ENCODE measurements around a stretch of chr1.

DNA sequence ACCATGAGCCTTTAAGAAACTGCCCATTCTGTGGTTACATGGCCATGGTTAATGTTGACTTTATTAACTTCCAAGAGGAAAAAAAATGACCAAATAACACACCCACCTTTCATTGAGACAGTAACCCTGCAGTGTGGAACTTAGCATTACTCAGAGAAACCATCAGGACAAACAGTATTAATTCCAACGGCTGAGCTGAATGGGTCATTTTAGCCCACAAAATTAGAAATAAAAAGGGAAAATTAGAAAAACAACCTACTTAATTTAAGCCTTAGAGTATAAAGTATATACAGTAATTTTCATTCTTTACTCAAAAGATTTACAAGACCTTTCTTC, 84.8 kb upstream of the BCL10 start:
- PRO-cap, result no peak

- PRO-cap, result no peak
These were observed 47.0 kb downstream of the DDAH1 start for GRCh38 chr1:85417830-85418464.

GRCh38 chr1:85446650-85447411, 18.1 kb downstream of the DDAH1 start:
- PRO-cap, result no peak

DNA sequence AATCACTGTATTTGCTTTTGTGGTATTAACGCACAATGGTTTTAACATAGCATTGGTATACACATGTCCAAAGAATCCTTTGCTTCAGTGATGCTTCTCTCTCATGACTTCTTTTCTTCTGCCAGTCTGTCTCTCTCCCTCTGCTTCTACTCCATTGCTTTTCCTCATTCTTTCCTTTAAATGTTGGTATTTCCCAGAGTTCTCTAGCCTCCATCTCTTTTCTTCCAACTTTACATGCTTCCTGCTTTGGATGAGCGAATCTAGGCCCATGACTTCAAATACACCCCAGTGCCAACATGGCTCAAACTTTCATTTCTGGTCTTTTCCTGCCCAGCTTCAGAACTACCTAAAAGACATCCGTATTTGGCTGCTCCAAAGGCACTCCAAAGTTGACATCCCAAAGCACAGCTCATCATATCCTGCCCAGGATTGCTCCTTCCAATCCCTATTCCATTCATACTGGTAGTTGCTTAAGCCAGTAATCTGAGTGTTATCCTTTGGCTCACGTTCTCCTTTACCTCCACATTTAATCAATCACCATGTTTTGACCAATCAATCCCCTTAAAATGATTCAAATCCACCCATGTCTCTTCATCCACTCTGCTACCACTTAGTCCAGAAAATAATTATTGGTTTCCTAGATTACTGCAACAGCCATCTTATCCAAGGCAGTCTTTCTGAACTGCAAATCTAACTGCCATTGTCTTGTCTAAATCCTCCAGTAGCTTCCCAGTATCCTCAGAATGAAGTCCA, 8.8 kb upstream of the DDAH1 start:
- PRO-cap, result no peak

DNA sequence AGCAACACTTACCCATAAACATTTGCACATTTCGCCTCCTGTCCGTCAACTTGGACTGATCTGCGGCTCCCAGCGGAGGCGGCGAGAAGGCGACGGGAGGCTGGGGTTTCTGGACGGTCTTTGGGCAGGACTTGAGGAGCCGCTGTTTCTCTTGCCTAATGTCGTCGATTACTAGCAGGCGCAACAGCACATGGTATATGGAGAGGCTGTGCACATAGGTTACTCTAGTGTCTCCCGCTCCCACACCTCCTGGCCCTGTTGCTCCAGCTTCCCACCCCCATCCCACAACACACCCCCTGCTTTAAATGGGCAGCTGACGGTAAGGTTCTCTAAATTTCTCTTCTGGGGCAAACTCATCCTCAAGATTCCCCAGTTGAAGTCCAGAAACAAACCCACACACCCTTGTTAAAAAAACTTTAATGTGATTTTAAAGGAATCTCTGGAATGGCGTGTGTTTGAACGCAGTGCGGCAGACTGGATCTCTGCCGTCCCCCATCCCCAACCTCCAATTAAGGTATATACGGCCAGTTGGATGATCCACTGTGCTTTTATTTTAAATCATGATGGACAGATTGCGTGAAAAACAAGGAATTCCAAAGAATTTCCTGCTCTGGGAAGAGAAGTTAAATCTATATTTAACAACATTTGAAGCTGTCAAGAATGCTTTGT, 2.5 kb upstream of the CCN1 start:
- PRO-cap, result unidirectional peak, plus-strand start at position 84 of the sequence; bidirectional peak, plus-strand start at position 183 of the sequence, minus-strand start at position 170 of the sequence; unidirectional peak, minus-strand start at position 251 of the sequence; bidirectional peak, plus-strand start outside the sequence, minus-strand start at position 511 of the sequence

- PRO-cap, result no peak
These were observed 35.2 kb downstream of the CCN1 start for GRCh38 chr1:85615763-85616222.

DNA sequence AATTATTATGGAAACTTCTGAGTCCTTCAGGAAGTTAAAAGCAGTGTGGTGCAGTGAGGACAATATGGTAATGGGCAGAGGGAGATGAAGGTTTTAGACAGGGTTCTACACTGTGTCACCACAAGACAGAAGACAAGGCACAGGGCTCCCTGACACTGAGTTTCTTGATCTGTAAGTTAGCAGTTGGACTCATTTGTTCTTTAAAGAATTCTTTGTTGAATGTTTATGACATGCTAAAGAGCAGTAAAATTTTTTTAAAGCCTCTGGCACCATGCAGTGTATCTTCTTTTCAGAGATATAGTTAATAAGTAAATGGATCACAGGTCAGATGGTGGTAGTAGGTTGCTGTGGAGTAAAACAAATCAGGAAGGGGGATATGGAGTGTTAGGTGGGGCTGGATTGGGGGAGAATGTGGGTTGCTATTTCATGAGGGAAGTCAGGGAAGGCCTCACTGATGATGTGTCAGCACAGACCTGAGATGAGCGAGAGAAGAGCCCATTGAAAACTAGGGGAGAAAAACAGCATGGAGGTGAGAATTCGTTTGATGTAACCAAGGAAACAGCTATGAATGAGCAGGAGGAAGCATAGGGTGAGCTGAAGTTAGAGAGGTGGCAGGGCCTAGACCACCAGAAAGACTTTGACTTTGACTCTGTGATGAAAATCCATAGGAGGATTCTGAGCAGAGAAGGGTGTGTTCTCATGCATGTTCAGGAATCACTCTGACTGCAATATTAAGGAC, 2.1 kb downstream of the CLCA4 start:
- PRO-cap, result no peak

GRCh38 chr1:87684012-87684758, 355.5 kb downstream of the LMO4 start:
- PRO-cap, result no peak

- PRO-cap, result no peak
These were observed 525.5 kb downstream of the LMO4 start for GRCh38 chr1:87854116-87854552.

DNA sequence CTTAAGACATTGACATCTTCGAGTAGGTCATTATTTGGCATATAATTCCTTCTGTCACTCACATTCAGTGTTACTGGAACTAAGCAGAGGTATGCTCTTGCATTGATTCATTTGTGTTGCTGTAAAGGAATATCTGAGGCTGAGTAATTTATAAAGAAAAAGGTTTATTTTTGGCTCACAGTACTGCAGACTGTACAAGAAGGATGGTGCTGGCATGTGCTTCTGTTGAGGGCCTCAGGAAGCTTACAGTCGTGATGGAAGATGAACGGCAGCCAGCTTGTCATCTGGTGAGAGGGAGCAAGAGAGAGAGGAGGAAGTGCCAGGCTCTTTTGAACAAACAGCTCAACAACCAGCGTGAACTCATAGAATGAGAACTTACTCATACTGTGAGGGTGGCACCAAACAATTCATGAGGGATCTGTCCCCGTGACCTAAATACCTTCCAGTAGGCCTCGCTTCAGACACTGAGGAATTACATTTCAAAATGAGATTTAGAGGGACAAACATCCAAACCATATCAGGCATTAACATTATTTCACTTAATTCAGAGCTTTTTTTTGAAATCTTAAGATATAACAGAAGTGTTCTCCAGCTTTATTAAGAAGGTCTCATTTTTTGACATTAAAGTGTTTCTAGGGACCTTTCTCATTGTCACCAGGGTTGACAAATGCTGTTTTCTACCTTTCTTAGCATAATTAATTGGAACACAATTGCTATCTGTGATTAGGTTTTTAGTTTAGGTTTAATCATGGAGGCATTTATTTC, 84.8 kb downstream of the PKN2 start:
- PRO-cap, result no peak

- PRO-cap, result no peak
These were observed 13.1 kb upstream of the KYAT3 start for GRCh38 chr1:89005138-89006248.

- PRO-cap, result no peak
These were observed 14.9 kb downstream of the GBP1 start for GRCh38 chr1:89049831-89050726.

DNA sequence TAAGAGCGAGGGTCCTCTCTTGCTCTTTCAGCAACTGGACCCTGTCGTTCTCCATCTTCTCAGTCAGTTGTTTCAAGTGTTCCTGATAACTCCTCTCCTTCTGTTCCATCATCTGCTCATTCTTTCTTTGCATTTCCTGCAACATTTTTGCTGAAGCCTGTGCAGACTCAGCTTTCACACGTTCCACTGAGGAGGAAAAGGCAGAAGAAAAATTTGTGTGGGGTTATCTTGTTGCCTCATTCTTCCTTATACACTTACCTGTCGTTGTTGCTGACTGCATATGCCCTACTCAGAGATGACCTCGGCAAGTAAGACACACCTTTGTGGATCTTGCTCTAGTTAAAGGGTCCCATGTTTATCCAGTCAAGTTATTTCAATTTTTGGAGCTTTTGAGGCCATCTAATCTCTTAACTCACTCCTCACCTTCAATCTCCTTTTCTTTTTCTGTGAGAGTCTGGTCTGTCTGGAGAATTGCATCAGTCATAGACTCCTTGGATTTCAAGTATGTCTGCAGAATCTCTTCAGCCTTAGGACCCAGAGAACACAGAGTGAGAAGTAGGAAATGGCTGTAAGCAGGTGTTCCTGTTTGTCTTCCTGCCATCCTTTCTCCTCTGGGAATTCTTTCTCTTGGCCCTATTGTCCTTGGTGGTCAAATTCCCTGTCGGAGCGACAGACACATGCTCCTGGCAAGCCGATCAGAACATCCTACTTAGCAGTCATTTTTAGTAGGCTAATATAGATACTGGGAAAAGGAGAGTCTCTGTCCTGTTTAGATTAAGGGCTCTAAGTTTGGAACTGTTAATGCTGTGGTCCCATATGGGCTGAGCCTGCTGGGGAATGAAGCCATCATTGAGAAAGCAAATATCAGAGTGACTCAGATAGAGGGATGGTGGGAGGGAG, 10.1 kb downstream of the GBP1 start:
- PRO-cap, result no peak

- PRO-cap, result no peak
These were observed 2.3 kb downstream of the GBP1 start for GRCh38 chr1:89062676-89063218.

GRCh38 chr1:89115076-89115478, 10.8 kb downstream of the GBP2 start:
- PRO-cap, result no peak

- PRO-cap, result no peak
These were observed 1.2 kb upstream of the GBP2 start for GRCh38 chr1:89126965-89127729.

DNA sequence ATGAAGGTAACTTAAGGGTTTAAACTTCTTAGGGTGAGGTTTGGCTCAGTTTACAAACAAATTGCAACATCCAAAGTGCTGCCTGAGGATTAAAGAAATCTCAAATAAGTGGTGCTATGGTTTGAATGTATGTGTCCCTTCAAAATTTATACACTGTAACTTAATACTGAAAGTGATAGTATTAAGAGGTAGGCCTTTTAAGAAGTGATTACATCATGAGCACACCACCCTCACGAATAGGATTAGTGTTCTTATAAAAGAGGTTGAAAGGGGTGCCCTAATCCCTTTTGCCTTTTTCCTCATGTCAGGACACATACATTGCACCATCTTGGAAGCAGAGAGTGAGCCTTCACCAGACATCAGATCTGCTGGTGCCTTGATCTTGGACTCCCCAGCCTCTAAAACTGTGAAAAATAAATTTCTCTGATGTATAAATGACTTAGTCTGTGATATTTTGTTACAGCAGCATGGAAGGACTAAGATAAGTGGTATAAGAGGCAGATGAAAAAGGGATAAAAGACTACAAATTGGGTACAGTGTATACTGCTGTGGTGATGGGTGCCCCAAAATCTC, 6.6 kb upstream of the GBP5 start:
- PRO-cap, result no peak

DNA sequence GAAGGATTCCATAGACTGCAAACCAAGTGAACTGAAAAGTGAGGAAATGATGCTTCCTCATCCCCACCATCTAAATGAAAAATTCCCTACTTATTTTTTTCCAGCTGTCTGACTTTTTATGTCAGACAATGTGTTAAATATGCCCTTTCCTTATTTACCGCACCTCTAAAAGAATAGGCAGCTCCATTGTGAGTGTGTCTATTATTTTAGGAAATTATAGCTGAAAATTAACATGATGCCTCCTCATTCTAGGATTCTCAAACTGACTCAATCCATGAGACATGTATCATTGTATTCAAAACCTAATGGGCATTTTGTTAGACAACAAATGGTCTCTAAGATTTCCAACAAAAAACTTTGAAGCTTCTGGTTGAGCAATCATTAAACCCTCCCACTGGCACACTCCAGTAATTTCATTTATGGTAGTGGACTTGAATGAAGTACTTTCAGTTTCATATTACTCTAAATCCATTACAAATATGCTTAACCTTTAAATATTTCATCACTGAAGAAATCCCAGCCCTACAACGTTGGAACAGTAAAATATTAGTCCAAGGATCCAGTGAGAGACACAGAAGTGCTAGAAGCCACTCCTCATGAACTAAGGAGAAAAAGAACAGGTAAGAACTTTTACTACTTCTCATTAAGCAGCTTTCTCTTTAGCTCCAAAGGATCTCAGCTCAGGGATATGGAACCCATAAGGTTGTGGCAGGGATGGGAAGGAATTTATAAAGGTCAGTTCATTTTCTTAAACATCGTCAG, 43.5 kb downstream of the GBP6 start:
- PRO-cap, result no peak

DNA sequence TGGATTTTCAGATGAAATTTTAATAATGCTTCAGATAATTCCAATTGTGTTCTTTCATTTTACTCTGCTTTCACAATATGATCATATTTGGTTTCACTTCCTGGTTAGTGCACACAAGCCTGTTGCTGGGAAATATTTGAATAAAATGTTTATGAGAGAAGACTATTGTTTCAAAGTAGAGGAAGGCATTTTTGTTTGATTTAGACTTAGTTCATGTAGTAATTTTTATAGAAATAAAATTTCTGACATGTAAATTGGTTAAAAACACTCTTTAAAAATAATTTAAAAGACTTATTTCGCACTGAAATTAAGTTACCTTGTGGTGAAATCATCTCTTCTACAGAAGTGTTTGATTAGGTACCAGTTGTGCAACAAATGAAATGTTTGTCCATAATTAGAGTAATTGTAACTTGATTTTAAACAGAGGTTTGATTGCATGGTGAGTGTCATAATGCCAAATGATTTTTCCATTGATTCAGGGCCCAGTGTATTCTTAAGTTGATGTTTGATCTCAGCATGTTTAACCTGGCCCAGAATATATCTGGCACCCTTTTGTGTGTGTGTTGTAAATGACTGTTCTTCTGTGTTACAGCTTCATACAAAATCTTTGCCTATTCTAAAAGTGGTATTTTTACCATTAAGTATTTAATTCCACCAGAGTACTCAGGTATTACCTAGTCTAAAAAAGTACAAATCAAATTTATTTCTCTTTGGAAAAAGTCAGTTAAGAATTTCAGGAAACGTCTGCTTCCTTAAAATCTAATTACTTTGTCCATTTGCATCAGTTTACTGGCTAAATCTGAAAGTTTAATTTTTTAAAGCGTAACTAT, 28.5 kb downstream of the LRRC8B start:
- PRO-cap, result no peak

DNA sequence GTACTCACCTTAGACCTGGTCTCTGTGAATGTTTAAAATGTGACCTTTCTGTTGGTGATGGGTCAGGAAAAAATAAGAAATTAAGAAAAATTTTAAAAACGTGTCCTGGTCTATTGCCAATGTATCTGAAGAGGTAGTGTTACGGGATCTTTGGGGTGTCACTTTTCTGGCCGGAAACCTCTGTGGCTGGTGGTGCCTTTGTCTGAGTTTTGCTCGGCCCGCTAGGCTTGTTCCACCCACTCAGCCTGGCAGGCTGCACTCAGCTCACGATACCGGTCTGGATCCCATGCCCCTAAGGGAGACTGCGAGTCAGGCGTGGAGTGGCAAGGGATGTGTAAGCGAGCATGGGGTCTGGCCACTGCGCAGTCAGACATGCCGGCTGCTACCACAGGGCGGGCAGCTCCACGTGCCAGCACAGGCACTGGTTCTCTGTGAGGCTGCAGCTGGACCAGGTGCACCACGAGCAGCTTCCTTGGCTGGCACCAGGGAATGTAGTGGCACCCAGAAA, 24.0 kb upstream of the LRRC8C start:
- PRO-cap, result no peak

Data from ascending aorta (tissue), 1 donor.